ENCODE measurements around the genes TOMM20, RBM34 and LGALS8.

- PRO-cap = no peak
- RAMPAGE, long total RNA, 4 experiments = no peak in any of the 4 experiments
Observed at GRCh38 chr1:235012414-235013106, 116.1 kb downstream of the TOMM20 start.

DNA sequence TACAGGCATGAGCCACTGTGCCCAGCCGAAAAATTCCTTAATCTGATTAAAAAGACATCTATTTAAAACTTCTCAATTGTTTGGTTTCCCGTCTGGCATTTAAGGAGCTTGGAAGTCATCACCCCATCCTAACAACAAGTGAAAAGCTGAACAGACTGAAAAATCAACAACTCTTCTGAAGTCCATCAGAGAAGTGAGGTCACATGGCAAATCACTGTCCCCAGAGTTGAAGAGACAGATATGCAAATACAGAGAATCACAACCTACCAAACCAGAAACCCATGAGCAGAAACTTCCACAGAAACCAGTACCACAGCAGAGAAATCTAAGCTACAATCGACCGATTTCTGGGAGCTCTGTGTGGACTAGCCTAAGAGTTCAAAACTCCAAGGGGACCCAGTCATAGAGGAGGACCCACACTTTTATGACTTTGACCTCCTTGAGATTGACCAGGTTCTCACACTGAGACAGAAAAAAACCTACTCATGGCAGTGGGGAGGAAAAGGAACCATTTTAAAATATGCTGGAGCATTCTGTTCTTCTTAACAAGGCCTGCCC lies 93.8 kb downstream of the TOMM20 start:
- PRO-cap = no peak
- RAMPAGE, long total RNA, 4 experiments = no peak in any of the 4 experiments

DNA sequence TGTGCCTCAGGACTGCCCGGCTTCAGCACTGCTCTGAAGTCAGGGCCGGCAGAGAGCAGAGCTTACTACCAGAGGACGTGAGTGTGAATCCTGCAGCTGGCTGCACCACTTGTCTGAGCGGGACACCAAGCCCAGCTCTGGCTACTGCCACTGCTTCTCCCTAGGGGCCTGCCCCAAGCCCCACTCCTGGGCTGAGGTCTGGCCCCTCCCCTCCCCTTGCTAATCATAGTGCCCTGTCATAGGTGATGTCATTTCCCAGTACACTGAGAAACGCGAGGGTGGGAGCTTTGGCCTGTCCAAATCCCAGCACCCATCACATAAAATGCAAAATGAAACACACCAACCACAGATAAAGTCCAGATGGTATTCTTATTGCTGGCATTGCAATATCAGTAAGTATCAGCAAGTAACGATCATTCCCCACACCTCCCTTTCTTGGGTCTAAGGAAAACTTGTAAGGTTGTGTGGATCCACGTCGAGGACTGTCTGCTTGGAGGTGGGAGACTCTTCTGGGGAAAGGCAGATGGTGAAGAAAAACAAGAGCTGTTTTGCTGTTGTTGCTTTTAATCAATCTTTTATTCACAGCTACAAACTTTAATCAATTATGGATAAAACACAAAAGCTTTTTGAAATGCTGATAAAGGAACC lies 77.7 kb downstream of the TOMM20 start:
- PRO-cap = no peak
- RAMPAGE, long total RNA, 4 experiments = no peak in any of the 4 experiments

GRCh38 chr1:235076084-235076363 lies 52.6 kb downstream of the TOMM20 start:
- PRO-cap = no peak
- RAMPAGE, long total RNA, 4 experiments = no peak in any of the 4 experiments

DNA sequence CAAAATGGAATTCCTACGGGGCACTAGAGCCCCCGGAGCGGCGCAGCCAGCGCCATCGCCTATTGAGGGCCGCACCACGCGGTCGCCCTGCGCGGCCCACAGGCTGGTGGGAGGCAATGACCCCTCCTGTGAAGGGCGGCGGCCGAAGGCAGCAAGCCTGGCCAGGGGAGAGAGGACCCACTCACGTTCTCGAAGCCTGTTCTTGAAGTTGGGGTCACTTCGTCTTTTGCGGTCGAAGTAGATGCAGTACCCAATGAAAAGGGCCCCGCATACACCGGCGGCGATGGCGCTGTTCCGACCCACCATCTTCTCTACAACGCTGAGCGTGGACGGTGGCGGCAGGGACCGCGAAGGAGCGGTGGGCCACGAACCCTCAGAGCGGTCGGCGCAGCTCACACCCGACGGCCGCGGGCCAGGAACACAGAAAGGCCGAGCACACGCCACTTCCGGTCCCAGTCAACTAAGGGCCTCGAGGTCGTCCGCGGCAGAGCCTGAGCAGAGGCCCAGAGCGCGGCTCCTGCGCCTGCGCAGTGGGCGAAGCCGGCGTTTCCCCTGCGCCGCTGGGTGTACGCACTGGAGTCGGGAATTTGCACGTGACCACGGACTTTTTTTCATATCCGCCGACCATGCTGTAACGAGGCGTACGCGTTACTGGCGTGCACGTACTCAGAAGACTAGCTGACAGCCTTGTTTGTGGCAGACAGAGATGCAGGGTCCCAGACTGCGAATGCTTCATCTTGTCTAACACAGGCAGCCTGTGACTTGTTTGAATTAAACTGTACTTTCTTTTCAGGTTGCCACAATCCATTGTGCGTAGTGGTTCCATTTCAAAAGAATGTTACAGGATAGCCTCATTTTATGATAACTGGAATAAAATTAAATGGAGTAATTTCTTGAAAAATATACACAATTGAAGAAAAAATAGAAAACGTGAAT lies at the start of gene TOMM20:
Gene TOMM20 (minus strand): TSS at position 428 of the 936 bp plus-strand sequence.
- PRO-cap = bidirectional peak, plus-strand start at position 669 of the sequence, minus-strand start at position 428 of the sequence
- RAMPAGE, long total RNA, 4 experiments = start-site peak on the minus strand in 3 of 4 experiments, centred at positions 402 to 419 of the sequence, 26 to 85 reads per replicate

- PRO-cap = bidirectional peak, plus-strand start at chr1:235161024, minus-strand start at chr1:235160978; bidirectional peak, plus-strand start at chr1:235161324, minus-strand start at chr1:235161230
- RAMPAGE, long total RNA, 4 experiments = start-site peak on the plus strand in 1 of 4 experiments, at chr1:235161318-235161336 at its widest, 8 reads per replicate; start-site peak on the minus strand in 4 of 4 experiments, at chr1:235160978-235161287 at its widest, 125 to 2,359 reads per replicate
Observed at GRCh38 chr1:235160699-235161685, at the start of gene RBM34. TSS of gene RBM34 (minus strand) at chr1:235161250.

DNA sequence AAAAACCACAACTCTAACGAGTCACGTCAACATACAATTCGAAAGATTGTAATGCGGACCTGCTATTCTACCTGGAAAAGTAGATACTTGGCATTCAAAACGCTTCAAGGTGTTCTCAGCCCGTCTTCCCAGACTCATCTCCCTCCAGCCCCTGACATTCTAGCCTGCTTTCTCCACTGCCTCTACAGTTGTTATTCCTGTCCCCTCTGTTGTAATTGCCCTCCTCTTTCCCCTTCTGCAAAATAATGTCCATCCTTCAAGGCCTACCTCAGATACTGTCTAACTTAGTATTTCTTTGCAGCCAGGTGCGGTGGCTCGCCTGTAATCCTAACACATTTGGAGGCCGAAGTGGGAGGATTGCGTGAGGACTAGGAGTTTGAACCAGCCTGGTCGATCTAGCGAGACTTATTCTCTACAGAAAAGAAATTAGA lies 651 bp upstream of the RBM34 start:
- PRO-cap = no peak
- RAMPAGE, long total RNA, 4 experiments = no peak in any of the 4 experiments

DNA sequence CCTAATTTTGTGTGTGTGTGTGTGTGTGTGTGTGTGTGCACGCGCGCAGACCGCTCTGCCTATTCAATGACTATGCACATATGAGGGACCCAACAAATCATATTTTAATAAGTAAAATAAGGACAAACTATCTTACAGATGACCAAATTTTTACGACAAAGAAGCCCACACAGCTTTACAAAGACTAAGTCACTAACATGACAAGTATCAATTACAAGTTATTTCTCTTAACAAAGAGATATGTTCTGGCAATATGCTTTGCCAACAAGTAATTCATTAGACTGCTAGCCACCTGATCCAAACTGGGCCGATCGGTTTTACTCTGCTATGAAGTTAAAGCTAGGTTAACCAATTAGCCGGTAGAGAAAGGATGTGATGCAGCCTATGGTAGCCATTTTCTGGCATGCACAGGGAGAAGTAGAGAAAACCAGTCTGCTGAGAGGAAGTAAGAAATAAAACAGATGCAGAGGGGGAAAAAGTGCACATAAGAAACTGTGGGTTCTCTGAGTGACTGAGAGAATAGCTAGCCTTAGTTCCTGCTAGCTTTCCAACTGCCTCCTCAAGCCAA lies 52.9 kb downstream of the ARID4B start:
- PRO-cap = no peak
- RAMPAGE, long total RNA, 4 experiments = no peak in any of the 4 experiments

DNA sequence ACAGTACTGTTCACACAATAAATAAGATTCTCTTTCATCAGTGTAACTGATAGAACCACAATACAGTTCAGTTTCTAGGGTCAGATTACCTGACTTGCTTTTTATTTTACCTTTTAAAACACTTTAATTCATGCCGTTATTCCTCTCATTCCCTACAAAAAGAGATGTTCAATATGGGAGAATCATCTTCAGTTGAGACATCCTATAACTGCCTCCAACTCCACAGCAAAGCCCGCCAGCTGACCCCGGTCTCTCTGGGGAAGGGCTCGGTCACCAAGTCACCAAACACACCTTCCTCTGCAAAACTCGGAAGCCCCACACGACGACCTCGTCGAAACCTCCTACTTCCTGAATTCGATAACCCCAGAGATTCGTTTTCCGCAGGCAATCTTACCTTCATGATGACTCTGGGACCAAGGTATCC lies 1.4 kb downstream of the ARID4B start:
- PRO-cap = no peak
- RAMPAGE, long total RNA, 4 experiments = no peak in any of the 4 experiments

- PRO-cap = no peak
- RAMPAGE, long total RNA, 4 experiments = no peak in any of the 4 experiments
Observed at GRCh38 chr1:235421699-235422213, 54.5 kb downstream of the TBCE start.

DNA sequence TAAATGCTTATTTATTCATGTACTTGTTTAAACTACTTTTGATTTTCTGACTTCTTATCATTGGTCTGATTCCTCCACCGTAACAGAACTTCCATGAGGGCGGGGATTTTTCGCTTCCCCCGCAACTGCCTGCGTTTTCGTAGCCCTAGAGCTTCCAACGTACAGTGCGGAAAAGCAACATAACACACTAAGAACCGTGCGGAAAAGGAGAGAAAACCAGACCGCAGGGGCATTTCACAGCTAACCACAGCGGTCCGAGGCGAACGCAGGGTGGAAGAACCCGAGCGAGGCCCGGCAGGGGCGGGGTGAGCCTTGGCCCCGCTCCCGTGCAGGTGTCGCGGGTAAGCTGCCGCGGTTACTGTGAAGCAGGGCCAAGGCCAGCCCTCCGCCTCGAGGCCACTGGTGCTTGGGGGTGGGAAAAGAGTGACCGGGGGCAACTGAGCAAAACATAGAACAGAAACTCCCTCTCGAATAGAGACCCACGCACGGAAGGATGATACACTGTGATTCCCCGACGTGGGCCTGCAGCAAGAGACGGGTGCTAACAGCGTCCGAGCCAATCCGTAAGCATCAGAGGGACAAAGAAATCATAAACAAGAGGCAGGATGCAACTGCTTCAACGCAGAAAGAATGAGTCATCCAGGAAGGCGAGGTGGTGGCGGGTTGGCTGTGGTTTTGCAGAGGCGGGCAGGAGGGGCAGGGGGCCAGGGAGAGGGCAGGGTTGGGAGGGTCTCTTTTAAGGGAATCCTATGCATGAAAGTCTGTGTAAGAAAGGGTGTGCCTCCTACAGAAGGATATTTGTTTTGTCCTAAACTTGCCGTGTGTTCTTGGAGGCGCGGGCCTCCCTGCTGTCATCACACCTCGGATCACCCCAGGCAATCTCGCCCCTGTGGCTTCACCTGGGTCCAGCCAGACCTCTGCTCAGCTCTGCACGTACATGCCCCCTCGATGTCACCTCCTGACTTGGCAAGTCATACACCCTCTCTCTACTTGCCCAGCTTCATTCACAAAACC lies 7.4 kb downstream of the GNG4 start:
- PRO-cap = no peak
- RAMPAGE, long total RNA, 4 experiments = no peak in any of the 4 experiments

GRCh38 chr1:235883158-235884006 lies 16.7 kb upstream of the LYST start:
- PRO-cap = no peak
- RAMPAGE, long total RNA, 4 experiments = start-site peak on the minus strand in 1 of 4 experiments, at chr1:235883639-235883713 at its widest, 12 reads per replicate

DNA sequence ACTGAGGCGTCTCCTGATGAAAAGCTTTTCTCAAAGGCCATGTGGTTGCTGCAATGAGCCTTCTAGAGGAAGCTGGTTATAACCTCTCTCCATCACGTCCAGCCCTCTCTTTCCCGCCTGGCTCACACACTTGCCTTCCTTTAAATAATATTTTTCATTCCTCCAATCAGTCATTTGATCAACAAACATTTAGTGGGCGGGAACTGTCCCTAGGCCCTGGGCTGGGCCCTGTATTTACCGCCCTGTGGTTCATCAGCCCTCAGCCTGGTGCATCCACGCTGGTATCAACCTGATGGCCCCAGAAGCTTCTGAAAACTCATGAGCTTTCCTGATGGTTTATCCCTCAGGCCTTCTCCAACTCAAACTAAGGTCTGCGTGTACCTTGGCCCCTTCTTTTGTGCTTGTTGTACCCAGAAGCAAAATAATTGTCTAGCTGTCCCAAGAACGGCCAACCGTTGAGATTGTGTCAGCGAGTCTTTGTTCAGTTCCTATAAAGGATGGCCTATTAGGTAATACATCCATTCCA lies 75.4 kb upstream of the LYST start:
- PRO-cap = no peak
- RAMPAGE, long total RNA, 4 experiments = no peak in any of the 4 experiments

DNA sequence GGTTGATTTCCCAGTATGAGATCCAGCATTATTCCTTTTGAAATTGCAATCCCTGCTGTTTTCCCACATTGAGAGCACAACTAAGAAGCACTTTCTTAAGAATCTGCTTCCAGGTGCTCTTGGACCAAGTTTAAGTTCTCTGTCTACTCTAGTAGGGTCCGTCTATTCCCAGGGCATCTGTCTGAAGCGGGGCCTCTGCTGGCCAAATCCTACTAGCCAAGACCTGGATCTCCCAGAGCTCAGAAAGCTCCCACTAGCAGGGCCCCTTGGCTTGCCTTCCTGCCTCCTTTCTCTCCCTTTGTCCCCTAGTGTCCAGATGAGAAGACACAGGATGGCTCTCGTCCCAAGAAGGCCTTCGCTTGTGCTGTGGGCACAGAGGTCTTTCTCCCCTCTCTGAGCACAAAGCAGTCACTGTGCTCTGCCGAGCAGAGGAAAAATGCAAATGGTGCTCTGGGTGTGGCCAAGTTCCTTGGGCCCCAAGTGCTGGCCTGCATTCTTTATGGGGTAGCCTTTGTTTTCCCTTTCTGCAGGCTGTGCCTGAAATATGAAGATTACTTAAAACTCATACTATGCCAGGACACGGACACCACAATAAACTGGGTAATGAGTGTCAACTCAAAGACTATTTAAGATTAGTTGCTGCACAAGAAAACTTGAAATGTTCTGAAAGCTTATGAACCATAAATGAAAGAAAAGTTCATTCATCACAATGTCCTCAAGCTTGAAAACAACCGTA lies 13.0 kb upstream of the GPR137B start:
- PRO-cap = no peak
- RAMPAGE, long total RNA, 4 experiments = no peak in any of the 4 experiments

- PRO-cap = no peak
- RAMPAGE, long total RNA, 4 experiments = no peak in any of the 4 experiments
Observed at GRCh38 chr1:236160168-236160444, 17.8 kb downstream of the GPR137B start.

GRCh38 chr1:236490544-236490865 lies 33.3 kb upstream of the LGALS8 start:
- PRO-cap = no peak
- RAMPAGE, long total RNA, 4 experiments = no peak in any of the 4 experiments

- PRO-cap = no peak
- RAMPAGE, long total RNA, 4 experiments = no peak in any of the 4 experiments
Observed at GRCh38 chr1:236517309-236517740, 6.5 kb upstream of the LGALS8 start.

- PRO-cap = bidirectional peak, plus-strand start at chr1:236523429, minus-strand start at chr1:236523439; bidirectional peak, plus-strand start at chr1:236523769, minus-strand start at chr1:236523794; bidirectional peak, plus-strand start at chr1:236523985, minus-strand start at chr1:236523836
- RAMPAGE, long total RNA, 4 experiments = start-site peak on the plus strand in 4 of 4 experiments, at chr1:236523369-236524024 at its widest, 22 to 643 reads per replicate
Observed at GRCh38 chr1:236522845-236524159, at the start of gene LGALS8. TSS of gene LGALS8 (plus strand) at chr1:236523982.

DNA sequence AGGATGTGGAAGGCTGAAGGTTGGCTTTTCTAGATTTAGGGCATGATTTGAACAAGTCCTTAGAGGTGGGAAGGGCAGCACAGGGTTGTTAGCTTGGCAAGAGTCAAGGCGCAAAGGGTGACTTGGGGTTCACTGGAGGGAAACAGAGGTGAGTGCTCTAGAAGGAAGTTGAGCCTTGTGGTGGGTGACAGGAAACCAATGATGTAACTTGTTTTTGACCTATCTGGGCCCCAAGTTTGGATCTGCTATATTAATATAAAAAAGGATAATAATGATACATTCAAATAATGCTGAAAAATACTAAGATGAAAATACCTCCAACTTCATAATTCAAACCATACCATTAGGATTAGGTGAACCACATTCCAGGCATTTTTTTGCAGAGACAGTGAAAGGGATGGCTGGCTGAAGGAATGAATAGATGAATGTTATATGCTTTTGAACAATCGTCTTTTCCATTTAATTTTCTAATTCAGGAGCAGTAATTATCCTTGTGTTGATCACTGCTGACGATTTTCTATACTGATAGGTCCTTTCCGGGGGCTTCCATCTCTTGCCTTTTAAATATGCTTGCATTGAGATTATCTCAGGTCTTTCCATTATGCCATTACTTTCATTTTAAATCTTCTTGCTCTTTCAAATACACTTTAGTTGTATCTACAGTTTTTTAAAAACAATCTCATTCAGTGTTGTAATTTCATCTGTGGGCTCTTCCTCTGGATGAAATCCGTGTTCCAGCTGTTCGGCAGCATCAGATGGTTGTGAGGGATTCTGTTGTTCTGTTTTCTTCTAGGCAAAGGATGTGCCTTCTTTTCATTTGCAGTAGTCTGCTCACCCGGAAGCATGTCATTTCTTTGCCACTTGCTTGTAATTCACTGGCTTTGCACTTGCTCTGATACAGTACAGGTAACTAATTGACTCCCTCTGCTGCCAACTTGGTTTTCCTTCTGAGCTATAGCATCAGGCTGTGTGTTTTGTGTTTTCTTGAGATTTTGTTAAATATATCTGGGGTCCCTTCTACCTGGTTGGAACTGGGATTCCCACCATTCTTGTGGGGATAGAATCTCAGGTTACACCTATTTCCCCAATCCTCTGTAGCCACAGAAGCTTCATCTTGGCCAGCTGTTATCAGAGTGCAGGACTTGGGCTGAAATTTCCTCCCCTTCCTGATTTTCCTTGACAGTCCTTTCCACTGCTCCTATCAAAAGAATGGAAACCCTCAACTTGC lies 22.4 kb downstream of the LGALS8 start:
- PRO-cap = no peak
- RAMPAGE, long total RNA, 4 experiments = no peak in any of the 4 experiments

DNA sequence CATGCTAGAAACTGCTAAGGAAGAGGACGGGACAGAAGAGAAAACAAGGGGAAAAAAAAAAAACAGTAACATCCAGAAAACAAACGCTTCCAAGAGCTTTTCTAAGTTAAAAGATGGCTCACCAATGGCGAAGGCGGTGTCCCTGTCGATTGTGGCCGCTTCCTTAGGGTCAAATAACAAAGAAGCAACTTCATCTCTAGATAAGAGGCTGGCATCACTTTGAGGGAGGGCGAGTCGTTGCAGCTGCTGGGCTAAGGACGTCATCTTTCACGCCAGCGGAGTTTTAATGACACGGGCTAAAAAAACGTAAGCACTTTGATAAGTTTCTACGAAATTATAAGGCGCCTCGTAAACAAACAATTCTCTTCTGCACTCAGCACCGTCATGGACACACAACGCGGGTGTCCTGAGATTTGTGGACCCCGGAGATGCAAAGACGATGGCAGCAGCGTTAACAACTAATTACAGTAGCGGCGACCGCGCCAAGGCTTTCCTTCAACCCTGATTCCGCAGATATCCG lies 424 bp downstream of the HEATR1 start:
- PRO-cap = no peak
- RAMPAGE, long total RNA, 4 experiments = no peak in any of the 4 experiments